GM23248 (cell line): ENCODE measurements around a stretch of chr7.

GRCh38 chr7:73768302-73769493 lies 1.4 kb downstream of the CLDN3 start:
- RAMPAGE, long total RNA: no peak

GRCh38 chr7:73916511-73917140 lies 55.7 kb downstream of the TMEM270 start:
- RAMPAGE, long total RNA: no peak

GRCh38 chr7:74029813-74030556 lies 2.0 kb downstream of the ELN start:
- RAMPAGE, long total RNA: no peak

GRCh38 chr7:74035155-74035577 lies 7.2 kb downstream of the ELN start:
- RAMPAGE, long total RNA: no peak

GRCh38 chr7:74092657-74093493 lies 9.3 kb downstream of the LIMK1 start:
- RAMPAGE, long total RNA: no peak

- RAMPAGE, long total RNA: no peak
Observed at GRCh38 chr7:74178395-74178935, 4.3 kb downstream of the EIF4H start.

DNA sequence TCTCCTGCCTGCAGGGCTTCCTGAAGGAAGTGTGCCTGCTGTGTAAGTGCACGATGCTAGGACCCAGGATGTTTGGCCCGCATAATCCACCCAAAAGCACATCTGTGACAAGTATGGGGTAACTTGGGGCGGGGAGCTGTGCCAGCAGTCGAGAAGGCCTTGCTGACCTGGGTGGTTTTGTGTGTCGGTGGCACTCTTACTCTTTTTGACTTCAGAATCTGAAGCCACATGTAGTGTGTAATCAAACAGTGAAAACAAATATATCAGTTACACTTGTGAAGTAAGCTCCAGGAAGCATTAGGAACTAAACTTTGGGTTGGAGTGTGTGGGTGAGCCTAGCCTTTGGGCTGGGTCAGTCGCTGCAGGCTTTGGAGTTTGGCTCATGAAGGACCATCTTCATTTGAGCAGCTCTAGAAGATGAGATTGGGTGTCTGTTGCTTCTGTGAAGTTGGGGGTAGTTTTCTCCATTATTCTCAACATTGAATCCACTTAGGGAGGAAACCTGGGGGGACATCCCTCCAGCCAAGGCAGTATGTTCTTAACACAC lies 14.3 kb downstream of the EIF4H start:
- RAMPAGE, long total RNA: no peak

DNA sequence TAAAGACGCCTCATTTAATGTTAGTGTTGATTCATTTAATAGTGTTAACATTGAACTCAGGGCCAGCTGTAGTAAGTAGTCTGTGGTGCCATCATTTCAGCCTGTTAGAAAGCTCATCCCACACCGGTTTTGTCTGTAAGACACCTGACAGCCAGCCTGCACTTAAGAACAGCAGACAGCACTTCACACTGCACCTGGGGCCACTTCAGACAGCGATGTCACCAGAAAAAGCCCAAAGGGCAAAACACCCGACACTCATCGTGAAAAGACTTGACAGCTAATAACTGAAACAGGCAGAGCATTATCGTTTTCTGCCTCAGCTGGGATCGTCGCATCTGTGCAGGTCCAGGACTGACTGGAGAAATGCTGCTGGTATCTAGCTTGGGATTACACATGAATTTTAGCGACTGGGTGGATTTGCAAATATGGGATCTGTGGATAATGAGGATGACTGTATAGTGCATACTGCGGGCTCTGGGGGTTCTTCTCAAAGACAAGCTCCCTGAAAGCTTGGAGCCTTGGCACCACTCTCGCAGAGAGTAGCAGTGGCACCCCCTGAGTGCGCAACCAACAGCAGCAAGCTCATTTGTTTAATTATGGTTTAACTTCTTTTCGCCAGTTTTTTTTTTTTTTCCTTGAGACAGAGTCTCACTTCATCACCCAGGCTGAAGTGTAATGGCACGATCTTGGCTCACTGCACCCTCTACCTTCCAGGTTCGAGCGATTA lies 16.6 kb upstream of the LAT2 start:
- RAMPAGE, long total RNA: no peak

DNA sequence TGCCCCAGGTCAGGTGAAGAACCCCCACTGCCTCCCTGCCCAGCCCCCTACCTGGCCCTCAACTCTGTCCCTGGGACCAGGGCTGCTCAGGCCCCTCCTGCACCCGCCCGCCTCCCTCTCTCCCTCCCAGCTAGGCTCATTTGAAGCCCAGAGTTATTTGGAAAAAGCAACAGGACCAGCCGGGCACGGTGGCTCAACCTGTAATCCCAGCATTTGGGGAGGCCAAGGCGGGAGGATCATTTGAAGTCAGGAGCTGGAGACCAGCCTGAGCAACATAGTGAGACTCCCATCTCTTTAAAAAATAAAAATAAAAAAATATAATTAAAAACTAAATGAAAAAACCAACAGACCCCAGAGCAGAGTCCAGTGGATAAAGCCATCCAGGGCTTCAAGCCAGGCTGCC lies 685 bp downstream of the LAT2 start:
- RAMPAGE, long total RNA: no peak

- RAMPAGE, long total RNA: no peak
Observed at GRCh38 chr7:74452916-74453264, 816 bp upstream of the GTF2IRD1 start.

DNA sequence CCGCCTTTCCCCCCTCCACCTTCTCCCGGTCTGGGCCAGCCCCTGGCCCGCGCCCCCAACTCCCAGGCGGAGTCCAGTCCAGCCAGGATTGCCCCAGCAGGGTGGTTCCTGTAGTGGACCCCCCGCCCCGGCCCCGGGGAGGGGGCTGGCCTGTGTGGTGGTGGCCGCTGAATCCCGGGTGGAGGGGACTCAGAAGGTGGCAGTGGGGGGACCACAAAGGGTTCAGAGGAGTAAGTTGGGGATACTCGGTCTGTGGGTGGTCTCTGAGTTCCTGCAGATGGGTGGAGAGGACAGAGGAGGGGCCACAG lies 829 bp downstream of the GTF2IRD1 start:
- RAMPAGE, long total RNA: no peak

DNA sequence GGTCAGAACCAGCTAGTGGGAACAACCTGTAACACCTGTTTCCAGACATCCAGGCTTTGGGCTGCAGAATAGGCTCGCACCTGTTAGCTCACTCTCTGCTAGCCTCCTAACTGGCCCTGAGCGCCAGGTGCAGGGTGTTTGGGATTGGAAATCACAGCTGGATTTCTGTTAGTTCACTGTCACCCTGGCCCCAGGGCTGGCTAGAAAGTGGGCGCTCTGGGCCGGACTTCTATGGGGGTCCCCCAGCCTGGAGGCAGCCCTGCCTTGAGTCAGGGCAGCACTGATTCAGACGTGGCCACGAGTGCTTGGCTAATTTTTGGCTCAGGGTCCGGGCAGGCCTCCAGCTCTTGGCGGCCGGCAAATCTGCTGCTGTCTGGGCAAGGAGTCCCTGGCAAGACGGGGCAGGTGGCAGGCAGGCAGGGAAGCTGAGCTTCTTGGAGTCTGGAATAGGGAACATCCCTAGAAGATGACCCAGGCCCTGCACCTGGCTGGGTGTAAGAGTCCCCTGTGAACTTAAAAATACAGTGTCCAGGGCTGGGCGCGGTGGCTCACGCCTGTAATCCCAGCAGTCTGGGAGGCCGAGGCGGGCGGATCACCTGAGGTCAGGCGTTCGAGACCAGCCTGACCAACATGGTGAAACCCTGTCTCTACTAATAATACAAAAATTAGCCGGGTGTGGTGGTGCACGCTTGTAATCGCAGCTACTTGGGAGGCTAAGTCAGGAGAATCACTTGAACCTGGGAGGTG lies 48.8 kb downstream of the GTF2IRD1 start:
- RAMPAGE, long total RNA: no peak

DNA sequence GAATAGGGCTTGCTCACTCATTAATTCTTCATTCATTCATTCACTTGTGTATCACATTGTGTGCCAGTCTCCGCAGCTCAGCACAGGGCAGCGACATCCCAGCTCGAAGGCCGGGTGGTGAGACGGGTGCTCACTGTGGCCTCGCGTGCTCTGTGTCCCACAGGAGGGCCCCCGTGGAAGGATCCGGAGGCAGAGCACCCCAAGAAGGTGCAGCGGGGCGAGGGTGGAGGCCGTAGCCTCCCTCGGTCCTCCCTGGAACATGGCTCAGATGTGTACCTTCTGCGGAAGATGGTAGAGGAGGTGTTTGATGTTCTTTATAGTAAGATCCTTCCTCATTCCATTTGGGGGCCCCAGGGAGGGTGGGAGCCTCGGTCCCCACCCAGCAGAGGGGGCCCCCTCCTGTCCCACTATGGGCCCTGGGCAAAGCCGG lies 61.6 kb downstream of the GTF2IRD1 start:
- RAMPAGE, long total RNA: no peak

GRCh38 chr7:74716632-74717105 lies 57.1 kb upstream of the NCF1 start:
- RAMPAGE, long total RNA: no peak

- RAMPAGE, long total RNA: no peak
Observed at GRCh38 chr7:74732275-74732858, 41.4 kb upstream of the NCF1 start.

GRCh38 chr7:74788460-74789112 lies 14.8 kb downstream of the NCF1 start:
- RAMPAGE, long total RNA: no peak

GRCh38 chr7:74874760-74875239 lies 23.4 kb upstream of the GTF2IRD2 start:
- RAMPAGE, long total RNA: no peak

- RAMPAGE, long total RNA: no peak
Observed at GRCh38 chr7:75415658-75416635, 20.5 kb downstream of the TRIM73 start.

DNA sequence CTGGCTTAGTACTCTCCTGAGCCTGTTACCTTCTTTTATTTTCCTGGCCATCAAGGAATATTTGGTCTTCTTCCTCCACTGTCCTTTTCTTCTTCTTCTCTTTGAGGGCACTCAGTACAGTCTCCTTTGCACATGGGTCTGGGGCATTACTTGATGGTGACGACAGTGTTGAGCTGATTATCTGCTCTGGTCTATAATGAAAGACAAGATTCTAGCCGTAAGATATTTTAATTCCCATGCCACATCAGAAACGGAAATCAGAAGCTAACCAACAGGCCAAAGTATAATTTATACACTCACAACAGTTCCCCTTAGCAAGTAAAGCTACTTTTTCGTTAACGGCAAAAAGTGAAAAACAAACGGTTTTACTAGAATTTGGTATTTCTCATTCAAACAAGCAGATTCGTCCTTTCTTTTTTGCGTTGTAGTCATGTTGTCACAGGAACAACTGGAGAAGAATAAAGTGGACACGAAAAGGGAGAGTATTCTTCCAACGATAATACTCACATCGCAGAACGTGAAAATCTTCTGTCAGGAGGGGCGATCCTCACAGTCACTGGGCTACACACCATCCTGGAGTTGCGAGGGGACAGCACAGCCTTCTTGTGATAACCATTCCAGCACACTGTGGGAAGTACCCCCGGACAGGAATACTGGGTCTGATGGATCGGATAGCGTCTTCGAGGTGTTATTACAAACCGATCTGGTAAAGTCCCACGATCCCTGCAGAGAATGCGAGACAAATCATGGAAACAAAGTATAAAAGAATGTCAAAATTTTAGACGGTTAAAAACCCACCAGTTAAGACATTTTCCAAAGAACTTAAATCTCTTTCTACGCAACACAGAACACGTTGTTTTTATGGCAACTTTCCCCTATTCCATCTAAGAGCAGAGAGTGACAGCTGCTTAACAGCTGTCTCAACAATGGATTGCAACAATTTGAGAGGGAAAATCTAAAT lies 44.9 kb downstream of the POM121C start:
- RAMPAGE, long total RNA: no peak

- RAMPAGE, long total RNA: no peak
Observed at GRCh38 chr7:75510950-75511654, 19.0 kb downstream of the SPDYE5 start.